Keratinocyte (primary cell): ENCODE measurements around the gene TFEC.

GRCh38 chr7:112257945-112258206, 51.4 kb downstream of the ZNF277 start:
CAGE:
- cytosol, long polyA minus RNA: no peak
- cytosol, long polyA plus RNA: no peak
- long polyA plus RNA: no peak
- nucleus, long polyA minus RNA: no peak
- nucleus, long polyA plus RNA: no peak

CAGE:
- cytosol, long polyA minus RNA: no peak
- cytosol, long polyA plus RNA: no peak
- long polyA plus RNA: no peak
- nucleus, long polyA minus RNA: start-site peak on the plus strand at chr7:112475434-112475894, 22 reads
- nucleus, long polyA plus RNA: no peak
Measured at GRCh38 chr7:112475403-112475901, 5.3 kb upstream of the LSMEM1 start.

DNA sequence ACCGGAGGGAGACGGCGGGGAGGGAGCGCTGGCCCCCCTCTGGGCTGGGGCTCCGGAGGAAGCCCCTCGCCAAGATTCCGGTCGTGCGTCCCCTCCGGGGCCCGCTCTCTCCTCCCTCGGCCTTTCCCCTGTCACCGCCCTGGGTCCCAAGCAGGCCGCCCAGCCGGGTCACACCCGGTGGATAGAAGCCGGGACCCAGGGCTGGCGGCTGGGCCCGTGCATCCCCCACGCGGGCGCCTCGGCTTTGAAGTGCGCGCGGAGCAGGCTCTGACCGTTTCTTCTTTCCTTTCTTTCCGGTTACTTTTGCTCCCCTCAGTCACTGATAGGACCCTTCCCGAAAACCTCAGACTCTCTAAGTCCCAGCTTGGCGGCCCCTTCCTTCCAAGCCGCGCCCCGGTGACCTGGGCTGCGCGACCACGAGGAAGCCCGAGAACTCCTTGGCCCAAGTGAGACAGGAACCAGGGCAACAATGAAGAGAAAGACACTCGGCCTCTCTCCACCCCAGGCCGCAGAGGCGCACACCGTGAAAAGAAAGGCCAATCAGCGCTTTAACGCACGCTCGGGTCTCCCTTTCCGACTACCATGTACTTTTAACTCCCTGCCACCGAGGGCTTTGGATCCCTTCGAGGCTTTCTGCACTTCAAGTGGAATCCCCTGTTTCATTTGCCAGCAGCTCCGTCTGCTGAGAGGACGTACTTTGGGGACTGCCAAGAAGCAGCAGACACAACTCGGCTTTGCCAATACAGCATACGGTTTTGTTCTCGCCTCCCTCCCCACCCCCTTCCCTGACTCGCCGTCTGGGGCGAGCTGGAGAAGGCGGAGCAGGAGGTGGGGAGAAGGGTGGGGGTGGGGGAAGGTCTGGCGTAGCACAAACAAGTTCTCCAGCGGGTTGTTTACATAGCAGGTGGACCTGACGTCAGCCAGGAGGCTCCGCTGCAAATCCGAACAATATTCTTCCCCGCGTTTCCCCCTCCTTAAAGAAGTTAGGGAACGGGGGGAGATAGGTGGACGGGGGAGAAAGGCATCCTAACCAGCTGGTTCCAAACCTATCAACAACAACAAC, 166.5 kb upstream of the PPP1R3A start:
CAGE:
- cytosol, long polyA minus RNA: no peak
- cytosol, long polyA plus RNA: no peak
- long polyA plus RNA: no peak
- nucleus, long polyA minus RNA: no peak
- nucleus, long polyA plus RNA: no peak

GRCh38 chr7:114087026-114087799, 168.4 kb upstream of the PPP1R3A start:
CAGE:
- cytosol, long polyA minus RNA: no peak
- cytosol, long polyA plus RNA: no peak
- long polyA plus RNA: no peak
- nucleus, long polyA minus RNA: no peak
- nucleus, long polyA plus RNA: no peak

DNA sequence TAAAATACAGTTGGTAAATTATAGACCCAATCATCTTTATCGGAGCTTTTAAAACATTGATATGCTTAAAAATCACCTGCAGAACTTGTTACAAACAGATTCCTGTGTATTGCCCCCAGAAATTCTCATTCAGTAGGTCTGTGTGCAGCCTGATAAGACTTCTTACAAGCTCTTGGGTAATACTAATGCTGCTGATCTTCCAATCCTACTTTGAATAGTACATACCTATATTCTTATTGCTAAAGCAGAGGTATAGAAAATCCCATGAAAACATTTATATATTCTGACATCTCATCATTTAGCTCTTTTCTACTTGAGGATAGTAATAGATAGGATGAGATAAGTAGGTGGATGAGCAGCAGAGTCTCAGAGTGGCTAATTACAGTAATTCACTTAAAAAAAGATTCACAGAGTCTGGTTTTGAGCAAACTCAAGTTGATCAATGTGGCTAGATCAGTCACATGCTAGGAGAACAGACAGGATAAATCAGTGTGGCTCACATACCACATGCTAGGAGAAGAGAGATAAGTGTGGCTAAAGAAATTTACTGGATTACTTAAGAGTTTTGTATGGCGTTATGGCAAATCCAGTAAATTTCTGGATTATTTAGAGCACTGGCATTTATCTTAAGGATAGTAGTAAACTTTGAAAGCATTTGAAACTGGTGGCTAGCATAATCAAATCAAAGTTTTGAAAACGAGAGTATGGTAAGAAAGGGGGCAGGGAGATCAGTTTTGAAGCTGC, 201.1 kb upstream of the PPP1R3A start:
CAGE:
- cytosol, long polyA minus RNA: no peak
- cytosol, long polyA plus RNA: no peak
- long polyA plus RNA: no peak
- nucleus, long polyA minus RNA: no peak
- nucleus, long polyA plus RNA: no peak

DNA sequence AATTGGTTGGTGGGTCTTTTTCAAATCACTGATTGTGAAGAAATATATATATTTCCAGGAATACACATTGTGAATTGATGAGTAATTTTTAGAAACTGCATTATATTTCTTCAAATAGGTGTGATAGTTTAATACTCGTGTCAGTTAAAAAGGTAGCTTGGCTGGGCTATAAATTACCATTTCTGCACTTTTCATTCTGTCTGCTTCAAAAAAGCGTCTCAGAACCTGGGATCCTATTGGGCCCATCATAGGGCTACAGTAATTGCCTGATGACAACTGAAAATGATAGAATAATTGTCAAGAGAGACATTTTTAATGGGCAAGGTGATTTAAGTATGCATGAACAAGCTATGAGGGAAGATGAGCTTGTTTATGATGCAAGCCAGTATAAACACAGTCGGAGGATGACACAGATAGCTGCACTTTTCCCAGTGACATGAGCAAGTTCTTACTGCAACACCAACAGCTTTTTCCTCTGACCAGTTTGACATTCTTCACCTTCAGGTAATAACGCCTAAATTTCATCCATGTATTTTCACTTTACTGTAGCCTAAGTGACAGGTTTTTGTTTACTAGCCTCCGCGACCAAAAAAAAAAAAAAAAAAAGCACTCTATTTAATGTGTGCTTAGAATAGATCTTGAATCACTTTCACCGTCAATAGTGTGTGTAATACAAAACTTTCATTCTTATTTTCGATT, 1.5 kb downstream of the FOXP2 start:
CAGE:
- cytosol, long polyA minus RNA: no peak
- cytosol, long polyA plus RNA: no peak
- long polyA plus RNA: no peak
- nucleus, long polyA minus RNA: no peak
- nucleus, long polyA plus RNA: no peak

GRCh38 chr7:114949927-114950430, 28.1 kb downstream of the MDFIC start:
CAGE:
- cytosol, long polyA minus RNA: no peak
- cytosol, long polyA plus RNA: no peak
- long polyA plus RNA: no peak
- nucleus, long polyA minus RNA: no peak
- nucleus, long polyA plus RNA: no peak

CAGE:
- cytosol, long polyA minus RNA: no peak
- cytosol, long polyA plus RNA: no peak
- long polyA plus RNA: no peak
- nucleus, long polyA minus RNA: no peak
- nucleus, long polyA plus RNA: no peak
Measured at GRCh38 chr7:115145418-115145846, 223.5 kb downstream of the MDFIC start.

DNA sequence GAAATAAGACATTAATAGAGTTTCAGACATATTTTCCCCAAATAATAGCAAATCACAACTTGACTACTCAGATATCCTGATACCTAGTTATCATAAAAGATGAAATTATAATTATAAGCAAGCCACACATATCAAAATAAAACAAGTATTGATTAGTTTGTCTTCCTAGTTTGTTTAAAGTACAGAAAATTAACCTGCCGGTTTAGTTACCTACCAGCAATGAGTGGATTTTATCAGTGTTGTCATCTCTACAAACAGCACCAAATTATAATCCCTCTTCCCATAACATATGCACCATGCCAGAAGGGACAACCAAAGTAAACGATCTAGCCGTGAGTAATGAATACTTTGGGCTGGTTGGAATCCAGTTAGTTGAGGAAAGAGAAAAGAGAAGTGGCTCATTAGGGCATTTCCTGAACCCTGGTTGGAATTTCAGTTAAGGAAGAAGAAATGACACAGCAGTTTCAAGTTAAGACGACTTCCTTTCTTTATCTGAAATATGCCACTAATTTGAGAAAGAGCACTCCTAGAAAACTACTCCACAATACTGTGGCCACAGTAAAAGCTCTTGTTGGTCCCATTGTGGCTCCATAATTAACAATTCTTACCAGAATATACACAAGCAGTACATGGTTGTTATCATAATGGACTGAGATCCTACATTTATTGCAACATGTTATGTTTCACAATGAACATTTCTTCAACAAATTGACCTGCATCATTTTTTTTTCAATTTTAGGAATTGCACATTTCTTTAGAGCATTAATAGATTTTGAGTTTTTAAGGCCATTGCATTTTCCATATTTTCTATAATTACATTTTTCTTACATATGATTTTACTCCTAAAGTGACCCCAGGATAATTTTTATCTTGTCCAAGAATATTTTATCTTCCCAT, at the start of gene TFEC:
Gene TFEC, minus strand, starts transcription at position 345 of the 897 bp plus-strand sequence.
CAGE:
- cytosol, long polyA minus RNA: no peak
- cytosol, long polyA plus RNA: no peak
- long polyA plus RNA: no peak
- nucleus, long polyA minus RNA: no peak
- nucleus, long polyA plus RNA: no peak

DNA sequence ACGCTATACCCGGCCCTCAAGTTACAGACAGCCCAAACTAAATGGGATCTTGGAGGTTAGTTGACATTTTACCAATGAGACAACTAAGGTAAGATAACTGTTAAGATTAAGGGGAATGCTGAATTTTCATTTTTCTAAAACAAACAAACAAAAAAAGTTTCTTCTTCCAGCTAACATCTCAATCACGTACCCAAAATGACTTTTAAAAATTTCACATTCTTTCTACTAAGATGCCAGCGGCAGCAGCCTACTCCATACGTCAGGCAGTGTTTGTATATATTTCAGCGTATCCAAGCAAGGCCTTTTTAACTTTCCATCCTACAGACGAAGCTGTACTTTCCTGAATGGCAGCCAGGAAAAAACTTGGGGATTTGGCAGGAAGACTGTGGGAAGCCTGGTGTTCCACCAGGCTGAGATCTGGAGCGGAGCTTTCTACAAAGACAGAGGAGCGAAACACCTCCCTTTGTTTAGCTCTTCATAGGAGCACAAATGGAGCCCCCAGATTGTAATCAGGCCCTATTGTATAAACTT, 143.7 kb downstream of the TES start:
CAGE:
- cytosol, long polyA minus RNA: no peak
- cytosol, long polyA plus RNA: no peak
- long polyA plus RNA: no peak
- nucleus, long polyA minus RNA: no peak
- nucleus, long polyA plus RNA: no peak

CAGE:
- cytosol, long polyA minus RNA: no peak
- cytosol, long polyA plus RNA: no peak
- long polyA plus RNA: no peak
- nucleus, long polyA minus RNA: start-site peak on the plus strand at chr7:116631183-116631264, 16 reads
- nucleus, long polyA plus RNA: no peak
Measured at GRCh38 chr7:116630780-116631304, 41.2 kb upstream of the MET start.

GRCh38 chr7:116810218-116810787, 52.1 kb upstream of the CAPZA2 start:
CAGE:
- cytosol, long polyA minus RNA: no peak
- cytosol, long polyA plus RNA: no peak
- long polyA plus RNA: no peak
- nucleus, long polyA minus RNA: no peak
- nucleus, long polyA plus RNA: no peak

DNA sequence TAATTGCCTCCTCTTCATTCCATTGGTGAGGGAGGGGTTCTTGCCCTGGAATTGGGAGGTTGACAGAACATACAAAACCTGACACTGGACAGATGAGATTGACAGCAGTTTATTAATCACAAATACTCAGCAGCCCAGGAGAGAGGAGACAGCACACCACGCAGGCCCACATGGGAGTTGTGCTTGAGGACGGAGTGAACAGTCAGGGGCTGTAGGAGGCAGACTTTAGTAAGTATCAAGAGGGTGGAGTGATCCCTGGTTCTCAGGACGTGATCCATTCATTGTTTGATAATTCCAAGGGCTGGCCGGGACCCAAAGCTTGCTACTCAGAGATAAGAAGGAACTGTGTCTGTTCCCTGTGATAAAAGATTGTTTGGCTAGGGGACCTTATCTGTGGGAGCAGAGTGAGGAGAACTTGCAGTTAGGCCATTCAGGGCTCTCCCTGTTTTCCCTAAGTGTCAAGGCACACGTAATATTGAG, 14.3 kb downstream of the CAPZA2 start:
CAGE:
- cytosol, long polyA minus RNA: no peak
- cytosol, long polyA plus RNA: no peak
- long polyA plus RNA: no peak
- nucleus, long polyA minus RNA: no peak
- nucleus, long polyA plus RNA: no peak

CAGE:
- cytosol, long polyA minus RNA: no peak
- cytosol, long polyA plus RNA: no peak
- long polyA plus RNA: no peak
- nucleus, long polyA minus RNA: no peak
- nucleus, long polyA plus RNA: no peak
Measured at GRCh38 chr7:117771804-117772136, 101.5 kb downstream of the CTTNBP2 start.

GRCh38 chr7:119472391-119472699, 800.6 kb upstream of the KCND2 start:
CAGE:
- cytosol, long polyA minus RNA: no peak
- cytosol, long polyA plus RNA: no peak
- long polyA plus RNA: no peak
- nucleus, long polyA minus RNA: no peak
- nucleus, long polyA plus RNA: no peak

GRCh38 chr7:120807344-120807812, 50.6 kb downstream of the TSPAN12 start:
CAGE:
- cytosol, long polyA minus RNA: no peak
- cytosol, long polyA plus RNA: no peak
- long polyA plus RNA: no peak
- nucleus, long polyA minus RNA: no peak
- nucleus, long polyA plus RNA: no peak

CAGE:
- cytosol, long polyA minus RNA: no peak
- cytosol, long polyA plus RNA: no peak
- long polyA plus RNA: no peak
- nucleus, long polyA minus RNA: no peak
- nucleus, long polyA plus RNA: no peak
Measured at GRCh38 chr7:120951848-120952278, 1.3 kb downstream of the ING3 start.

DNA sequence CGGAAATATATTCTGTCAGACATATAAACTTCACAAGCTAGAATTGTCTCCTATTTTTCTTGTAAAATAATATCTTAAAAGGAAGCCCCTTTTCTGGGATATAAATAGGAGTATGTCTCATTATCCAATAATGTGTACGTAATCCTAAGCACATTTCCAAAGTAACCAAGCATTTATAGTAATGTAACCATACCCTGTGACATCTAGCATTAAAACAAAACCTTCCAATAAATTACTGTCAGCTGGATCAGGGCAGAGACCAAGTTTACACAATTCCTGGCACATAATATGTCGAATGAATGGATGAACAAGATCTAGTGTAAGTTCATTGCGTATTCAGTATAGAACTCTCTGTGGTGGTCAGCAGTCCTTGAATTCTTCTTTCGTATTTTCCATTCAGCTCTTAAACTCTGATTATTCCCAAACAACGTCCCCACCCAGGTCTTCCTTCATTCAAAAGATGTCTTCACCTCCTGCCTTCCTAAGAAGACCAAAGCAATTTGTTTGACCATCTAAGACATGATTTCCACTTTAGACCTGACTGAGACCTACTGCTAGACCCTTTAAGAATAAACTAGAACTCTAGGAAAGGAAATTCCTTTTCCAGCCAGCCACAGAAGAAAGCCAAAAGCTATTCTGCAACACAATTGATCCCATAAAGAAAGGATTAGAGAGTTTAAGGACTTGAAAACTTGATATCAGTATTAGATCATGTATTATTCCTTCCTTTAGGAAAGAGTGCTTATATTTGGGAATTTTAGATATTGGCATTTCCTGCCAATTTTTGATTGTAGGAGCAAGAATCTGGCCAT, 14.4 kb downstream of the CPED1 start:
CAGE:
- cytosol, long polyA minus RNA: no peak
- cytosol, long polyA plus RNA: no peak
- long polyA plus RNA: no peak
- nucleus, long polyA minus RNA: no peak
- nucleus, long polyA plus RNA: no peak

DNA sequence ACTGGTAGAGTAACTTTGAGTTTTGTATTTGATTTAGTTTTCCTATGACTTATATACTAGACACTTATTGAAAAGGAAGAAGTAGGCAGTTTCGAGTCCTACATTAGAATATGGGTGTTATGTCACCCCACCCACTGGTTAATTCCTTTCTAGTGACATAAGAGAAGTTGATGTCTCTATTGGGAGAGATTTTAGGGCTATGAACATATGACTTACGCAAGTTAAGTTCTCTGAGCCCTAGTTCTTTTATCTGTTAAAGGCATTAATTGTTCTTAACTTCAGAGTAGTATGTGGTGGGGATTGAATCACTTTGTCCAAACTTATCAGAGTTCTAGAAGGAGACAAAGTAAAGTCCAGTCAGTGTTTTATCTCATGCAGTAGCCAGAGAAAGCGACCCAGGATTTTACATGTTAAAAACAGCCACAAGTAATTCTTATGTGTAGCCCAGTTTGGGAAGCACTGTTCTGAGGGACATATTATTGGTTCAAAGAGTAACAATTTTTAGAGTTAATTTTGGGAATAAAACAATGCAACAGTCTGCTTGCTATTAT, 30.6 kb downstream of the CPED1 start:
CAGE:
- cytosol, long polyA minus RNA: no peak
- cytosol, long polyA plus RNA: no peak
- long polyA plus RNA: no peak
- nucleus, long polyA minus RNA: no peak
- nucleus, long polyA plus RNA: no peak

CAGE:
- cytosol, long polyA minus RNA: no peak
- cytosol, long polyA plus RNA: no peak
- long polyA plus RNA: no peak
- nucleus, long polyA minus RNA: no peak
- nucleus, long polyA plus RNA: no peak
Measured at GRCh38 chr7:121027707-121028760, 39.5 kb downstream of the CPED1 start.